Right lobe of liver (tissue), 4 donors: ENCODE measurements around the gene SON.

DNA sequence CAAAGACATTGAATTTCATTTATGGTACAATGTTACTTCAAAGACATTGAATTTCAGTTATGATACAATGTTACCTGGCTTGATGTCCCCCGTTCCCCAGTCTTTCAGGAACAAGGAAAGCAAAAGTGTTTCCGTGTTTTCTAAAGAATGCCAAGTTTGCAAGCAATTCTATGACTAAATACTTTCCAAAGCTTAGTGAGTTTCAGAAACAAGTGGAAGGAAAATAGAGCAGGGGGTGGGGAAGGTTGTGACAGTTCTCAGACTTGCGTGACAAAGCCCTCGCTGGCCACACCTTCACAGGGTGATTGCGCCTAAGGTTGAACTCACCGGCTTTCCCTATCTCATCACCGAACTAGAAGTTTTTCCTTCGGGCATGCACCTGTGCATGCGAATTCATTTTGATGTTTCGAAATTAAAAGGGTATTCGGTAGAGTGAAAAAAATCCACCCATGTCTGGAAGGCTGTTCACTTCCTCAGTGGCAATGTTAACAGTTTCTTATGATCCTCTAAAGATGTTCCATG lies 930 bp upstream of the PAXBP1 start:
- PRO-cap, 4 experiments, result no peak in any of the 4 experiments
- RAMPAGE, long total RNA, 2 experiments, result no peak in any of the 2 experiments

GRCh38 chr21:32917827-32918179 lies 104.3 kb upstream of the C21orf62 start:
- PRO-cap, 4 experiments, result no peak in any of the 4 experiments
- RAMPAGE, long total RNA, 2 experiments, result no peak in any of the 2 experiments

DNA sequence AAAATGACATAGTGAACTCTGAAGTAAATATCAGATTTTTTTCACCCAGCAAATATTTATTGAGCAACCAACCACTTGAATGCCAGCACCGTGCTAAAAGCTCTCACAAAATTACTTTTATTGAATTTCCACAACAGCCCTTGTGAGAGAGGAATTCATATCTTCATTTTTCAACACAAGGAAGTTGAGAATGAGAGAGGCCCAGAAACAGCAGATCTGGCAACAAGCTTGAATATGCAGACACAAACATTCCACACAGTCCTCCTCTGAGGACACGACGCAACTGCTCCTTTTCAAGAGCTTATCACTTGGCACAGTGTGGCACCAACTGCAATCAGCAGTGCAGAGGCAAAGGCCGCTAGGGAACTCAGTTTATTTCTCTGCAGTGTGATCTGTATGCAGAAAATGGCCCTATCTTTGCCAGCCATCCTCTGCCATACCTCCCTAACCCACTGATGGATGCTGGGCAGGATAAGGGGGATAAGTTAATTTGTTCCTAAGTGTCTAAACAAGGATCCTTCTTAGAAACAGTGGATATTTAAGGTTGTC lies 32.2 kb upstream of the IFNAR2 start:
- PRO-cap, 4 experiments, result peak in 1 of 4 experiments; most common plus-strand start position 333 of the sequence (in 1); most common minus-strand start position 285 of the sequence (in 1)
- RAMPAGE, long total RNA, 2 experiments, result no peak in any of the 2 experiments

- PRO-cap, 4 experiments, result peak in 2 of 4 experiments; most common plus-strand start chr21:33198913 (in 1); most common minus-strand start chr21:33198889 (in 2)
- RAMPAGE, long total RNA, 2 experiments, result no peak in any of the 2 experiments
Measured at GRCh38 chr21:33198698-33199188, 31.0 kb upstream of the IFNAR2 start.

DNA sequence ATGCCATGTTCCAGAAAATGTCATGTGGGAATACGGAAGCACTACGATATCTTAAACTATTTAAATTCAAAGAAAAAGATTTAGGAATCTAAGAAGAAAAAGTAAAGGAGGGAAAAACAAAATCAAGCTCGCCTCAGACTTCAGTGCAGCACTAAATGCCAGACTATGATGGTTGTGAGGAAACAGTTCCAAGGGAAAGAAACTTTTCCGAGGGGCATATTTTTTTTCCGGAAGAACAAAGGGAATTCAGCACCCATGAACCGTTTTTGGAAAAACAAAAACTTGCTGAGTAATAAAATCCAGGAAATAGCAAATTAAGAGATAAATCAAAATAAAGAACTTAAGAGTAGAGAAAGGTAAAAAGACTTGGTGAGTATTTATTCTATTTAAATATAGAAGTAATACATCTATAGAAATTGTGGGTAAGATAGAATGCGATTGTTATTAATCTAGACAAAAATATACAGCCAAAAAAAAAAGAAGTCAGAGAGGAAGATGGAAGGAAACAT lies 3.8 kb downstream of the IFNAR2 start:
- PRO-cap, 4 experiments, result no peak in any of the 4 experiments
- RAMPAGE, long total RNA, 2 experiments, result no peak in any of the 2 experiments

DNA sequence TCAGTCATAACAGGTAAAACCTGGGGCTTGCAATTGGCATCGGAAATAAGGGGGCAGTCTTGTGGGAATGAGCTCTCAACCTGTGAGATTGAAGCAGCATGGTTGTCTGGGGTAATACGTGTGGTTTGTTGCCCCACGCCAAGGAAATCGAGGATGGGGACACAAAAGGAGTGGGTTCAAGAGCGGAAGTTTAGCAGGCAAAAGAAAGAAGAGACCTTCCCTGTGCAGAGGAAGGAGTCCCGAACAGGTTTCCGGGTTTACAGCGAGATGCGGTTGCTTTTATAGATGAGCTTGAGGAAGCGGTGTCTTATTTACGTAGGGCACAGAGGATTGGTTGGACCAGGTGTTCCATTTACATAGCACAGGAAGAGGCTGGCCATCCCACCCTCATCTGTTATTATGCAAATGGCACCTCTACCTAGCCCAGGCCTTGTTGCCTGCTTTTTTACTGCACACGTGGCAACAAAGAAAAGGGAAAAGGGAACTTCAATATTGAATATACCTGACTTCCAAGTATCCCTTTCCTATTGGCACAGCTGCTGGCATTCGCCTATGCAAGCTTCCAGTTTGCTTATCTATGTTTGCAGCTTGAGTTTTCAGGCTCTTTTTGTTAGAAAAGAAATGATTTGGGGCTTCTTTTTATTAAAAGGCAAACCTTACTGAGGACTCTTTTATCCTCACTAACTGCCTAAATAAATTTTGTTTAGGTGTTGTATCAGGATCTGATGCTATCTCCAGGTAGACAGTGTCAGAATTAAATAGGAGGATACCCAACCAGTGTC lies 37.5 kb downstream of the IFNAR1 start:
- PRO-cap, 4 experiments, result peak in 4 of 4 experiments; most common plus-strand start position 394 of the sequence (in 2); most common minus-strand start position 253 of the sequence (in 4)
- RAMPAGE, long total RNA, 2 experiments, result no peak in any of the 2 experiments

GRCh38 chr21:33380548-33381089 lies 22.6 kb upstream of the IFNGR2 start:
- PRO-cap, 4 experiments, result peak in 3 of 4 experiments; most common plus-strand start chr21:33380802 (in 1); most common minus-strand start chr21:33380659 (in 2)
- RAMPAGE, long total RNA, 2 experiments, result no peak in any of the 2 experiments

DNA sequence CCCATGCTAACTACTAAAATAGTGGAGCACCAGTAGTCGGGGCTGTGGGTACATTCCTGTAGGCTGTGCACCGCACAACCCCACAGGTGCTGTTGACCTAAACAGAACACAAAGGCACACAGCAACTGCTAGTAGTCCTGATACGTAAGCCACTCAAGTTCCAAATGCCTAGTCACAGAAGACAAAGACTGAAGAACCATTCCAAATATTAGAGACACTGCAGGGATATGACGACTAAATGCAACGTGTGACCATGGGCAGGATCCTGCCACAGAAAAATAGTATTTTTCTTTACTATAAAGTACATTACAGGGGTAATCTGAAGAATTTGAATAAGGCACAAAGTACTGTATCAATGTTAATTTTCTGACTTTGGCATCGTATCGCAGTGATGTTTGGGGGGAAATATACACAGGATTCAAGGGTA lies 36.4 kb downstream of the TMEM50B start:
- PRO-cap, 4 experiments, result no peak in any of the 4 experiments
- RAMPAGE, long total RNA, 2 experiments, result no peak in any of the 2 experiments

DNA sequence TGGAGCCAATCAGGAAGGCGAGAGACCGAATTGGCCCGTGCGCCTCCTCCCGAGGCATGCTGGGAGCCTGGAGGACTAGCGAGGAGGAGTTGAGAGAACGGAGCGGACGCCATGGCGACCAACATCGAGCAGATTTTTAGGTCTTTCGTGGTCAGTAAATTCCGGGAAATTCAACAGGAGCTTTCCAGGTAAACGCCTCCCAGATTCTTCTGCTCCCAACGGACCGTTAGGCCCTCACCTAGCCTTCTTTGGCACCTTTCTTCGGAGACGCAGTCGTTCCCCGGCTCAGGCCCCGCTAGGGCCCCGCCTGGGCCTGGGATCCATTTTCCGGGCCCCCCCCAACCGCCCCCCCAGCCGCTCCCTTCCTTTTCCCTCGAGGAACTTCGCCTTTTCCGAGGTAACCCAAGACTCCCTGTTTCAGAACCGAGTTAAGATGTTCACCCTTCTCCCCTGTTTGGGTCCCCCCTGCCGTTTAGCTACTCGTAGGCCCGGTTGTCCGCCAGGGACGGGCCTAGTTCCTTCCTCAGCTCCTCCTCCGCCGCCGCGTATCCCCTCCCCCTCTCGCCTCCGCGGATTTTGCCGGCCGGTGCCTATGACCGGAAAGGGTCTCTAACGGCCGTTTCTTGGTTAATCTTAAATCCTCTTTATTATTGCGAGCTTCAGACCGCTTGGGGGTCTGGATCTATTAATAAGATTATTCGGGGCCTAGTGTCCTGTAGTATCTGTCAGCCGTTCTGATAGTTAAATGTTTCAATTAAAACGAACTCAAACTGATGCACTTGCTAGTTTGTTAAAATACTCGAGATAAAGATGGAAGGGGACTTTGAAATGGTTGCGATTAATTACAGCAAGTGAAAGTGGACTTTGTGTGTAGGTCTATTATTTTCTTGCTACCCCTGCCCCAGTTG lies at the start of gene SON:
SON (plus strand) TSS at position 57 of the 908 bp plus-strand sequence.
- PRO-cap, 4 experiments, result peak in 4 of 4 experiments; most common plus-strand start position 87 of the sequence (in 2); most common minus-strand start position 549 of the sequence (in 1)
- RAMPAGE, long total RNA, 2 experiments, result start-site peak on the plus strand in 2 of 2 experiments, centred at positions 87 to 91 of the sequence, 3,407 to 5,492 reads per replicate

GRCh38 chr21:33684692-33685586 lies 42.6 kb downstream of the ITSN1 start:
- PRO-cap, 4 experiments, result no peak in any of the 4 experiments
- RAMPAGE, long total RNA, 2 experiments, result no peak in any of the 2 experiments

DNA sequence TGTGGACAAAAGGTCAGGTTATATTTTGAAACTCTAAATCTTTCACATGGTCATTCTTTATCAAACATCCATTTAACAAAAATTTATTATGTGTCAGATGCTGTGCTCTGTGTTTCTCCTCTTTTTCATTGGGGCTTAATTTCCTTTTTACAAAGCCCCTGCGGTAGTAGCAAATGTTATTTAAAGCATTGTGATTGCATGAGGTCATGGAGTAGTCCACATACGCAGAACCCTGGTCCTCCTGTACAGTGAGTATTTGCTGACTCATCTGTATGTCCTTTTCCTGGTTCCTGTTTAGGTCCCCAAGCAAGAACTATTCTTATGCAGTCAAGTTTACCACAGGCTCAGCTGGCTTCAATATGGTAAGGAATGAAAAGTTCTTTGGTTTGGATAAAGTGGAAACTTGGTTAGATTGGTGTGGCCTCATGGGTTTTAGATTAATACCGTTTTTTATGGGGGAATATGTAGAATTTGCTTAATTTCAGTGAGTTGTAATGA lies 119.4 kb downstream of the ITSN1 start:
- PRO-cap, 4 experiments, result peak in 3 of 4 experiments; most common plus-strand start position 322 of the sequence (in 2); most common minus-strand start position 127 of the sequence (in 1)
- RAMPAGE, long total RNA, 2 experiments, result start-site peak on the plus strand in 1 of 2 experiments, centred at position 307 of the sequence, 148 reads per replicate

- PRO-cap, 4 experiments, result no peak in any of the 4 experiments
- RAMPAGE, long total RNA, 2 experiments, result start-site peak on the plus strand in 1 of 2 experiments, at chr21:33765885-33766000 at its widest, 34 reads per replicate
Measured at GRCh38 chr21:33765629-33766549, 123.6 kb downstream of the ITSN1 start.

GRCh38 chr21:33767517-33768036 lies 125.3 kb downstream of the ITSN1 start:
- PRO-cap, 4 experiments, result no peak in any of the 4 experiments
- RAMPAGE, long total RNA, 2 experiments, result no peak in any of the 2 experiments

GRCh38 chr21:33914132-33914688 lies 1.4 kb downstream of the ATP5PO start:
- PRO-cap, 4 experiments, result no peak in any of the 4 experiments
- RAMPAGE, long total RNA, 2 experiments, result no peak in any of the 2 experiments

DNA sequence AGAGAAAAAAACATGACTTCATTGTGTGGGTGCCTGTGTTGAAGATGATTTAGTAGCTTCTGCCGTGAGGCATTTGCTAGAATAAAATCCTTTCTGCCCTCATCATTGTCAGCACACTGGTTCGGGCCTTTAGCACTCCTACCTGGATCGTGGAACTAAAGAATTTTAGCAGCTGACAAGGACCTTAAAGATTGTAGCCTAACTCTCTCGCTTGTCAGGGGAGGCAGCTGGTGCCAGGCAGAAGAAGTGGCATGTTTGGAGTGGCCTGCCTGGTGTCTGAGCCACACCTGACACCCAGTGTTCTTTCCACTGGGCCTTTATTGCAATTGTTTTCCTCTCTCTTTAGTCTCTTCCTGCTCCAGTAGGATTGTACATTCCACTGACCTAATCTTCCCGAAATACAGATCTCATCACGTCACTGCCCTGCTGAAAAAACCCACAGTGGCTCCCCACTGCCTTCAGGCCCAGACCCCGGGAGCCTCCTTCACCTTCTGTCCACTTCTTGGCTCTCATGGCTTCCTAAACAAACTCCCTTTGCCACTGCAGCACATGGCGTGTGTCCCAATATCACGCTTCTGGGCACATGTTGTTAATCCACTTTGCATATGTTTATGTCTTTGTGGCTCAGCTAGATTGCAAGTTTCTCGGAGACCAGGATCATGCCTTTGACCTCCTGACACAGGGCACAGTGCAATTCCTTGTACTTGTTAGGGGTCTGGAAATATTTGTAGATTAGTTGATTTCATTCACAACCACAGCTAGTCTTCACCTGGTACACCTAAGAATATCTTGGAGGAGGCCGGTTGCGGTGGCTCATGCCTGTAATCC lies 25.3 kb upstream of the ATP5PO start:
- PRO-cap, 4 experiments, result no peak in any of the 4 experiments
- RAMPAGE, long total RNA, 2 experiments, result no peak in any of the 2 experiments

DNA sequence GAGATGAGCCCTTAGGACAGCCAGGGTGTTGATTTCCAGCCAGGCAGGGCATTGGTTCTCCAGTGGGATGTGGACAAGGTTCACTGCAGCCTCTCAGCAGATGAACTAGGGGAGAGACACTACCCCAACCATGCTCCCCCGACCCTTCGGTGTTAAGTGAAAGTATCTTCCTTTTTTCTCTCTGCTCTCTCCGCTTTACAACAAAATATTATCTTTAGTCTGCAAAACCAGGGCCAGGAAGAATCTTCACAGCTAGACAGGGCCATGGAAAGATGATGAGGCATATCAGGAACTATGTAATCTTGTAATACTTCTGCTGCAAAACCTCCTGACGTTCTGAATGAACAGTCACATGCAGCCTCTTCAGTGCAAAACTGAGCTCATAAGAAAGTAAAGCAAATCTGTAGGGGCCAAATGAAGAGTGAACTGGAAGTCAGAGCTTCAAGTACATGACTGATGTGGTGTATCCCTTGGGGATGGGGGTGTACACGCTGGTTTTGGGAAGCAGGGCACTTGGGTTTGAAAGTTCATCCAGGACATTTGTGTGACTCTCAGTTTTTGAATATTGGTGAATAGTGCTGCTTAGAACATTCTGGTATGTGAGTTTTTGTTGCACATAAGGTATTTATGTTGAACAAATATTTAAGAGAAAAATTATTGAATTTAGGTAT lies 36.1 kb upstream of the ATP5PO start:
- PRO-cap, 4 experiments, result no peak in any of the 4 experiments
- RAMPAGE, long total RNA, 2 experiments, result no peak in any of the 2 experiments

DNA sequence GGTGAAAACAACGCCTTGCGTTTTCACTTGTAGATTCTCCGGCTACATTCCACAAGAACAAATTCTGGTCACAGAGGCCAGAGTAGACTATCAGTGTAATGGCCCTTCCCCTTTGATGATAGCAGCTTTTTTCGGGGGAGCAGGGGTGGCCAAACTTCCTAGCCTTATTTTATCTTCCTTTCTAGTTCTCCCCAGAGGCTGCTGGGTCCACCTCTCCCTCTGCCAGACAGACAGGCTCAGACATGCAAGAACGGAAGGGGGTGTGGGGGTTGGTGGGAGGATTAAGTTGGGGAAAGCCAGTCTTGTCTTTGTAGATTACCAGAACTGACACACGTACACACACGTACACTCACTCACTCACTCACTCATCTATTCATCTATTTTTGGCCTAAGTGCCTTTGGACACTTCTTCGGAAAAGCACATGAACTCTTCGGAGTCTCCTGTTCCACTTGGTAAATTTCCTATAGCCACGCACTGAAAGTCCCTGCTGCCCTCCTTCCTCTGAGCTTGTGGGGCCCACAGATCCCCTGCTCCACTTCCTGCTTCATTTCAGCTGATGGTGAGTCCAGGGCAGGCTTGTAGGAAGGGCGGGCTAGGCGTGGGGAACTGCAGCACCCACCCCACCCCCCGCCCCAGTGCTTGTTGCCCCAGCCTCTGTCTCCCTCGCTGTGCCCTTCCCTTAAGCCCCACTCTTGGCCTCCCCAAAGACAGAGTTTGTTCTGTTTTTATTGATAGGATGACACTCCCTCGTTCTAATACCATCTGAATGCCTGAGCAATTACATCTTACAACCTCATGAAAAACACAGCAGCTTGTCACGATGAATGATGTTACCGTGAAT lies 60.6 kb upstream of the ATP5PO start:
- PRO-cap, 4 experiments, result peak in 3 of 4 experiments; most common plus-strand start position 549 of the sequence (in 2); most common minus-strand start position 510 of the sequence (in 3)
- RAMPAGE, long total RNA, 2 experiments, result no peak in any of the 2 experiments

GRCh38 chr21:34159307-34159990 lies 86.1 kb downstream of the MRPS6 start:
- PRO-cap, 4 experiments, result no peak in any of the 4 experiments
- RAMPAGE, long total RNA, 2 experiments, result no peak in any of the 2 experiments

DNA sequence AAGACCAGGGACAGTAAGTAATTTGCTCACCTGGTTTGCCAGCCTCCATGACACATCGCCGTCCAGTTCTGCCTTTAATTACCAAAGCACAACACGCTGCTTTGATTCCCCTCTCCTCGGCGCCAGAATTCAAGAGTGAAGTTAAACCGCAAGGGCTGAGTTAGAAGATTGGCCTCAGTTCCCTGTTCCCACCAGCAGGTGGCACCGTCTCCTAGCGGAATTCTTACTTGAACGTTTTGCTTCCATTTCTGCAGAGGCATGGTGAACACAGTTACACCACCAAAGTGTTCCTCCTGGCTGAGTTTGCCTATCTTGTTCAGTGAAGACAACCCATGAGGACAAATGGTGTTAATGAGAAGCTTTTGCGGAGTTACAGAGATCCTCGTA lies 2.0 kb upstream of the KCNE2 start:
- PRO-cap, 4 experiments, result no peak in any of the 4 experiments
- RAMPAGE, long total RNA, 2 experiments, result no peak in any of the 2 experiments

DNA sequence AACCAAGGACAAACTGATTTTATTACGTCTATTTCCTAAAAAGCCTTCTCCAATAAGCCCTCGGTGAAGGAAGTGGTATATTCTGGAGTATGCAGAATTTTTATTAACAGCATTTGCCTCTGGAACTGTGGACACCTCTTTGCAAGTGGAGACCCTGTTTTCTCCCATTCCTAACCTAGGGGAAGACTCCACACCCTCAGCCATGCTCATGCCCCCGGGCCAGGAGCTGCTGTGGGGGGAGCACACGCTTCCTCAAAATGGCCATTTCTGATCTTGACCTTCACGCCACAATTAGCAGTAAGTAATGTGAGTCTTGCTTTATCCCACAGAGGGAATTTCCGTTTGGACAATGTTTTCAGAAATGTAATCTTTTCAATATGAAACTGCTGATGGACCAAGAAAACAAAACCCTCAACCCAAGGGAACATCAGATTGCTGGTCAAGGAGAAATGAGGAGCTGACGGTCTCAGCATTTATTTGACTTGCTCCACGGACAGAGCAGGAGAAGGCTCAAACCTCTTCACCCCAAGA lies 8.2 kb upstream of the KCNE1 start:
- PRO-cap, 4 experiments, result peak in 3 of 4 experiments; most common plus-strand start position 430 of the sequence (in 2); most common minus-strand start position 138 of the sequence (in 1)
- RAMPAGE, long total RNA, 2 experiments, result no peak in any of the 2 experiments